Tongue (tissue), 2 donors: ENCODE data around the genes VGLL3 and EPHA3.

DNA sequence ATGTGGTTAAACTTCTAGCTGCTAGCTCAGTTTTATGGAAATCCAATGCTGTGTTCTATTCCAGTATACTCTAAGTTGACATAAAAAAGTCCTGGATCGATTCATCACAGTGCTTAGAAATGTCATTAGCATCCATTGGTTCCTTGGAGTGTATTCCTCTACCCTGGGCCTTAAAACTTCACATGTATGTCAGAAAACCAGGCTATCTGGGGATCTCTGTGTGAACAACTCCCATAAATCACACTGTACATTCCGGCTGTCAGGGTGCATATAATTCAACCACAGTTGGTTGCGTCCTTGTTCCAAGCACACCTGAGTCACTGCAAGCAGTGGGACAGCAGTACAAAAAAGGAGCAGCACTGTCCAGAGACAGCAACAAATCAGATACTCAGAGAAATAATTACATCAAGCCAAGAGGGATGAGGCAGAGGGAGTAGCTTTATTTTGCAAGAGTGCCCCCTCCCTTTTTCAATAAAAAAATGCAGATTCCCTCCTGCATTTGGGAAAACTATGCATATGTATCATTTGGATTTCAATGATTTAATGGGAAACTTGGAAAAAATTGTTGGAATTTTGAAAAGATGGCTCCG lies 52.3 kb downstream of the PDZRN3 start:
- RAMPAGE, long total RNA, result no peak

GRCh38 chr3:73719893-73720292 lies 95.2 kb upstream of the PDZRN3 start:
- RAMPAGE, long total RNA, result no peak

DNA sequence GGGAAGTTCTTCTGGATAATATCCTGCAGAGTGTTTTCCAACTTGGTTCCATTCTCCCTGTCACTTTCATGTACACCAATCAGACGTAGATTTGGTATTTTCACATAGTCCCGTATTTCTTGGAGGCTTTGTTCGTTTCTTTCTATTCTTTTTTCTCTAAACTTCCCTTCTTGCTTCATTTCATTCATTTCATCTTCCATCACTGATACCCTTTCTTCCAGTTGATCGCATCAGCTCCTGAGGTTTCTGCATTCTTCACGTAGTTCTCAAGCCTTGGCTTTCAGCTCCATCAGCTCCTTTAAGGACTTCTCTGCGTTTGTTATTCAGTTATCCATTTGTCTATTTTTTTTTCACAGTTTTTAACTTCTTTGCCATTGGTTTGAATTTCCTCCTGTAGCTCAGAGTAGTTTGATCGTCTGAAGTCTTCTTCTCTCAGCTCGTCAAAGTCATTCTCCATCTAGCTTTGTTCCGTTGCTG lies 296.5 kb downstream of the CNTN3 start:
- RAMPAGE, long total RNA, result no peak

DNA sequence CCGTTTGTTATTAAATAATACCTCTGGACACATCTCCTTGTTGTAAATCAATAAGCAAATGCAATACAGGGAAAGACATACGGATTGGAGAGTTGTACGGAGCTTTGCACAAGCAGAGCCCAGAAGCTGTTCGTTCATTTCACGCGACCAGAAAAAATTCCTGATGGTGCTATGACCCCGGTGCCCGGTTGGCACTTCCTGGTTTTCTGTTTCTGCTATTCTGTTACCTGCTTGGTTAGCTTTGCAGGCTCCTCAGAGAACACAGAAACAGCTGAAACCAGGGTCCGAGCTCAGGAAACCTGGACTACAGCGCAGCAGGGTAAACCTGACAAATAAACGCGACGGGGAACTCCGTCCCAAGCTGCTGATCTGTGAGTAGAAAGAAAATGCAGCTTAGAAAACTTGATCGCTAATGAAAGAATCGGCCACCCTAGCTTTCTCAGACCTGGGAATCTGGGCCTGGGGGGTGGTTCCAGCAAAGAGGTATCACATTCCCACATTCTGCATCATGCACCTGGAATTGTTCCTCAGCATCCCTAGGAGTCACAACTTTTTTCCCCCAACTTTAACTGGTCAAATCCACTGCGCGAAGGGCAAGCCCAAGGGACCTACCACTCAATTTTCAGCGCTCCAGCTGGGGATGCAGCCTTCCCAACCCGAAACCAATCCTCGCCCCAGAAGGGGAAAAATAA lies 792 bp downstream of the CNTN3 start:
- RAMPAGE, long total RNA, result no peak

- RAMPAGE, long total RNA, result no peak
Observed at GRCh38 chr3:74629692-74630190, 15.3 kb upstream of the CNTN3 start.

- RAMPAGE, long total RNA, result no peak
Observed at GRCh38 chr3:75361981-75362472, 302.1 kb upstream of the FRG2C start.

DNA sequence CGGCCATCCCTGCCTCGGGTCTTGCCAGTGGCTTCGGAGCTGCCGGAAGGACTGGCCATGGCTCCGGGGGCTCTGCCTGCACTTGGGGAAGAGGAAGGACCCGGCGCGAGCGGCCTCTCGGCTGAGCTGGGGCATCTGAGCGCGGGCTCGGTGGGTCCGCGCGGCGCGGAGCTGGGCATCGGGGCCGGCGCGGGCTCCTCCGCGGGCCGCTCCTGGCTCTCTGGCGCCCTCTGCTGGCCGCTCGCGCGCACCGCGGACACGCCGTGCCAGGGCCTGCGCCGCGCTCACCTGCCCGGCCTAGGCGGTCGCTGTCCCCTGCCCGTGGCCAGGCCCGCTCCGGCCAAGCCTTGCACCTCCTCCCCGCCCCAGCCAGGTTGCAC lies 84.0 kb upstream of the FRG2C start:
- RAMPAGE, long total RNA, result no peak

DNA sequence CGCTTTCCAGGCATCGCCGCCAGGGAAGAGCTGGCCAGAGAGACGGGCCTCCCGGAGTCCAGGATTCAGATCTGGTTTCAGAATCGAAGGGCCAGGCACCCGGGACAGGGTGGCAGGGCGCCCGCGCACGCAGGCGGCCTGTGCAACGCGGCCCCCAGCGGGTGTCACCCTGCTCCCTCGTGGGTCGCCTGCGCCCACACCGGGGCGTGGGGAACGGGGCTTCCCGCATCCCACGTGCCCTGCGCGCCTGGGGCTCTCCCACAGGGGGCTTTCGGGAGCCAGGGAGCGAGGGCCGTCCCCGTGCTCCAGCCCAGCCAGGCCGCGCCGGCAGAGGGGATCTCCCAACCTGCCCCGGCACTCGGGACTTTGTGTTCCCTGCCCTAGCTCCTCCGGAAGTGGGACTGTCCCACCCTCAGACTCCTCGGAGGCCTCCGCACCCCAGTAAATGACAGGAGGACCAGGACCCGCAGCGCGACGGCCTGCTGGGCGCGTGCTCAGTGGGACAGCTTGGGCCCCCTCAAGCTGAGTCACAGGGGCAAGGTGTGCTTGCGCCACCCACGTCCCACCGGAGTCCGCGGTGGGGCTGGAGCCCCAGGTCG lies 5.2 kb downstream of the FRG2C start:
- RAMPAGE, long total RNA, result no peak

GRCh38 chr3:79414741-79415160 lies 353.0 kb downstream of the ROBO1 start:
- RAMPAGE, long total RNA, result no peak

DNA sequence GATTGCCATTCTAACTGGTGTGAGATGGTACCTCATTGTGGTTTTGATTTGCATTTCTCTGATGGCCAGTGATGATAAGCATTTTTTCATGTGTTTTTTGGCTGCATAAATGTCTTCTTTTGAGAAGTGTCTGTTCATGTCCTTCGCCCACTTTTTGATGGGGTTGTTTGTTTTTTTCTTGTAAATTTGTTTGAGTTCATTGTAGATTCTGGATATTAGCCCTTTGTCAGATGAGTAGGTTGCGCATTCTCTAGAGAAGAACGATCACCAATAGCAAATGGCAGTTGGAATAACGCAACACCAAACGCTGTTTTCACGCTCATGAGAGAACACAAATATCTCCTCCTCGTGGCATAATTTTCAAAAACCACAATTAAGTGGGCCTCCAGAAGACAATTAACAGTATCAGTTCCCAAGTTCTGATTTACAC lies 859.9 kb upstream of the ROBO1 start:
- RAMPAGE, long total RNA, result no peak

- RAMPAGE, long total RNA, result no peak
Observed at GRCh38 chr3:80770102-80770950, 991.1 kb downstream of the GBE1 start.

GRCh38 chr3:81732873-81733486 lies 28.5 kb downstream of the GBE1 start:
- RAMPAGE, long total RNA, result no peak

- RAMPAGE, long total RNA, result no peak
Observed at GRCh38 chr3:81762007-81762416, 567 bp upstream of the GBE1 start.

- RAMPAGE, long total RNA, result no peak
Observed at GRCh38 chr3:86247882-86248133, 743.1 kb downstream of the VGLL3 start.

DNA sequence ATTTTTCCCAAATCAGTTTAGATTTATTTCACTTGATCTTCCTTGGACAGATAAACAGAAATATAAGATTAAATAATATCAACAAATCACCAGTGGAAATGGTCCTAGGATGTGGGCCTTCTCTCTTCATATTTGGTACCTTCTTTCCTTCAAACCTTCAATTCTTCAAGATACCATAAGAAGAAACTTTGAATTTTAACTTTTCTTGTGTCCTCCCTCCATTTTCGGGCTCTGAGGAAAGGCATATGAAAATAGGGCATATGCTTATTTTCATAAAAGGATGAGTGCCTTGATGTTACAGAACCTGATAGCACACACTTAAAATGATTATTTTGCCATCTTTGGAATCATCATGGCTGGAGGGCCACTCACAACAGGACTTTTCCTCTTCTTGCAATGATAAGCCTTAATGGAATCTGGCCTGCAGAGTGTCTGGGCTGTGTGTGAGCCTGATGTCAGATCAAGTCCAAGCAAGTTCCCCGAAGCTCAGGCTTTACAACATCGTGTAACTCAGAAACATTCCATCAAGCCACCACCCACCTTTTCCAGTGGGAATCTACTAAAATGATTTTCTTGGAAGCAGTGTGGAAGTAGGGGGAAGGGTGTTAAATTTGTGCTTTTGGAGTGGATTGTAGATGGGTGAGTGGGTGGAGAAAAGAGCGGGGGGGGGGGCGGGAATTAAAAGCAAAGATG lies 53.9 kb downstream of the VGLL3 start:
- RAMPAGE, long total RNA, result no peak

DNA sequence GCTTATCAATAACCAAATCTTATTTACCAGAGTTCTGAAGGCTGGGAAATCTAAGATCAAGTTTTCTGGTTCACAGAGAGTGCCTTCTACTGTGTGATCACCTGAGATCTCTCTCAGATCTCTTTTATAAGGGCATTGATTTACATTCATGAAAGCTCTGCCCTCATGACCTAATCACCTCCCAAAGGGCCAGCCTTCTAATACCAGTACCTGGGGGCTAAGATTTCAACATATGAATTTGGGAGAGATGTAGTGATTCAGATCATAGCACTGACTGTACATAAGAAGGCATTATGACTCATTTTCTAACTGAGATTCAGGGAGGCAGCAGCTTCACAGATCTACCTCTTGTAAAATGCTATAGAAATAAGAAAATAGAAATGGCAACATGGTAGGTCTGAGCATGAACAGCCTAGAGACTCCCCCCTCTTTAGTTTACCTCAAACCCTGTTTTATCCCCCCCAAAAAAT lies 39.6 kb downstream of the VGLL3 start:
- RAMPAGE, long total RNA, result no peak

DNA sequence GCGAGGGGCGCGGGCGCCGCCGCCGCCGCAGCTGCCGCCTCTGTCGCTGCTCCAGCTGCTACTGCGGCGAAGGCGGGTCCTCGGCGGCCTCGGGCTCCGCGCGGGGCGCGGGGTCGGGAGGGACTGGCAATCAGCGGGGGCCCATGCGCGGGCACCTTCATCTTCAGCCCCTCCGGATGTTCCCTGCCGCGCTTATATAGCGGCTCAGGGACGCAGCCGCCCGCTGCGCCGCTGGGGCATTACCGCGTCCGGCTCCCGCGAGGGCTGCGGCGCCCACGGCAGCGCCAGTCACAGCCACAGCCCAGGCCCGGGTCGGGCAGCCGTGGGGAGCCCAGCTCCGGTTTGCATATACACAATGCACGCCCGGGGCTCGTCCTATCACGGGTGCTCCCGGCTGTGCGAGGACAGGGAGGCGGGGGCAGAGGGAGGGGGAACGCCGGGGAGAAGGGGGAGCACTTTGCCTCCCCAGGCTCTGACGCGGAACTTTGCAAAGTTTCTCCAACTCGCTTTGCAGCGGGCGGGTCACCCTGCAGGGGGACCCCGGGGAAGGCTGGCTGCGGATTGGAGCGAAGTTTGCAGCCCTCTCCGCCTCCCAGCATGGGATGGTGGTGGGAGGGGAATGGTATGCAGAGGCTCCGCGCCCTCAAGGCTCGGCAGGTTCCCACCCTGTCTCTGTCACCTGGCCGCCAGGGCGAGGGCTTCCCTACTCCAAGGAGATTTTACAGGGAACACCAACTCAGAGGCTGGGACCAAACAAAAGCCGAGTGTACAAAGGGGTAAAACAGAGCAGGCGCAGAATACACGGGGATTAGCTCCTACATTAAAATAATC lies at the start of gene VGLL3:
Gene VGLL3 (minus strand): TSS at position 352 of the 831 bp plus-strand sequence.
- RAMPAGE, long total RNA, result no peak

GRCh38 chr3:87795681-87796543 lies 3.4 kb downstream of the HTR1F start:
- RAMPAGE, long total RNA, result no peak

DNA sequence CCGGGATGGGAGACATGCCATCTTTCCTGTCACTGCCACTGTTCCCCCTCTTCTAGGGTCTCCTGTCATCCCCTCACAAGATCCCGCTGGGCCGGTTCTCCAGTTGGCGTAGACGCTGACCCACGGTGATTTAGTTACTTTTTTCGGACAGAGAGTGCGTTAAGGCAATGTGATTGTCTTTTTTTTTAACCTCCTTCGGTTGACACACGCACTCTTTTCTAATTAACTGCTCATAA lies 804 bp downstream of the ZNF654 start:
- RAMPAGE, long total RNA, result no peak

DNA sequence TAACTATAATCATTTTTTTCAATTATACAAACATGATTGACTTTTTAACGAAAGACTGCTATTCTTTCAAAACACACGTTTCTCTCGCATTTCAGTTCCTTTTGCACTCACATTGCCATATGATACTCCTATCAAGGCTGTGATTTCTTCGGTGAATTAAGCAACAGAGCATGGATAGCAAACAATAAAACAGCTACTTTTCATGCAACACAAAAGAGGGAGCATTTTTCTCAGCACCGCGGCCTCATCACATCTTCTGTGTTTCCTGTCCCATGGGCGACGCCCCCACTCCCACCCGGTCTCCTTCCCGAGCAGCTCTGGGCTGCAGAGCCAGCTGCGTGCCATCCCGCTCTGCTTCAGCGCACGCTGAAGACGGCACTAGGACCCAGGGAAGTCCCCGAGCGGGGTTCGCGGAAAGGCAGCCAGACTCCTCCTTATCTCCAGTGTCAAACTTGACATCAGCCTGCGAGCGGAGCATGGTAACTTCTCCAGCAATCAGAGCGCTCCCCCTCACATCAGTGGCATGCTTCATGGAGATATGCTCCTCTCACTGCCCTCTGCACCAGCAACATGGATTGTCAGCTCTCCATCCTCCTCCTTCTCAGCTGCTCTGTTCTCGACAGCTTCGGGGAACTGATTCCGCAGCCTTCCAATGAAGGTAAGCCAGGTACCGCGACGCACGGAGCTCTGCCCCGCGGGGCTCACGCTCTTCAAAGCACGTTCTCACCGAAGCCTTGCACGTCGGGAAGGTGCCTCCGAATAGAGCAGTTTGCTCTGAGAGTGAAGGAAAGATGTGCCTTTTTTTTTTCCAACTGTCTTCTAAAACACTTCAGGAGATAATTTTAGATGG lies at the start of gene EPHA3:
Gene EPHA3 (plus strand): TSS at position 443 of the 850 bp plus-strand sequence.
- RAMPAGE, long total RNA, result no peak